SJCRH30 (cell line): ENCODE data around the genes ARHGEF1 and DEDD2.

DNA sequence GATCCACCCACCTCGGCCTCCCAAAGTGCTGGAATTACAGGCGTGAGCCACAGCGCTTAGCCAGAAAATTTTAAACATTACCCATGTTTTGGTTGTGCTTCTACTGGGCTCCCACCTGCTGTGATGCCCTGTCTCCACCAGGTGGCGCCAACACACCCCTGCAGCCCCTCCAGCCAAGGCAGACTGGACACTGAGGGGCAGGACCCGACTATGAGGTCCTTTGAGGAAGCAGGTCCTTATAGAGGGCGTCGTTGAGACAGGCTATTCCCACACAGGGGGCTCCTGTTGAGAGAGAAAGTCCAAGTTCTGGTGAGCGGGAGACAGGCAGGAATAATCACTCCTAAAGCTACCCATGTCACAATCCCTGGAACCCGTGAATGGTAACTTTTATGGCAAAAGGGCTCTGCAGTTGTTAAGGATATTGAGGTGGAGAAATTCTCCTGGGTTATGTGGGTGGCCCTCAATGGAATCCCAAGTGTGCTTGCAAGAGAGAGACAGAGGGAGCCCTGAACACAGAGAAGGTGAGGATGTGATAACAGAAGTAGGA is 6.5 kb downstream of the ERICH4 start:
- RAMPAGE, long total RNA, result no peak

GRCh38 chr19:41463260-41463995 is 20.5 kb downstream of the ERICH4 start:
- RAMPAGE, long total RNA, result no peak

GRCh38 chr19:41531417-41532190 is 44.4 kb upstream of the CEACAM21 start:
- RAMPAGE, long total RNA, result no peak

GRCh38 chr19:41534846-41535816 is 40.8 kb upstream of the CEACAM21 start:
- RAMPAGE, long total RNA, result no peak

DNA sequence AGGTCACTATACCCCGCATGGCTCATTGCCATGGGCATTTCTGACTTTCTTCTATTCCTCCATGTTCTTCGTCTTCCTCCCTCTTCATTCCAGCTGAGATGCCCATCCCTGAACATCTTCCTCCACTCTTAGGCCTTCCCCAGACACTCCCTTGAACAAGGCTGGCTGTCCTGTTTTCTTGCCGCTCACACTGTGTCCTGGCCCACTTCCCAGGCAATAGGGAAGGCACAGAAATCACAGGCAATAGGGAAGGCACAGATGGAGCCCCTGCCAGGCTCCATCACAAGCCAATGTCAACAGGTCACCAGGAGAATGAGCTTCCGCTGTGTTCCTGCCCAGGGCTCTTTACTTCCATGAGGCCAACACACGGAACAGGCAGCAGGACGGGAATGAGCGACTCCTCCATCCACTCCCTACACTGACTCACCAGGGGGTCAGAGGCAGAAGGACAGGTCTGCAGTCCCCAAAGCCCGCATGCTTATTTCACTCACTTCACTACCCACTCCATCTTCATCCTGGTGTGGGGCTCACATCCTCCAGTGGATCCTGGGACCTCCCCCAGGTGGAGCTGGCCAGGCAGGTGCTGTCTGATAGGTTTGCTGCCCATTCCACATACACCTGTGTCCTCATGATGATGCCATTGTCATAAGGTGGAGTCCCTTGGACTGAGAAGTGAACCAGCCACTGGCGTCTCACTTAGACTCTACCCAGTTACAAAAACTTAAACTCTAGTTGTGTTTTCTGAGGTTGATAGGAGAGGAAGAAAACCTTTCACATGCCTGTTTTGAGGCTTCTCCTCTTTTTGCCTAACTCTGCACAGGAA is 3.5 kb downstream of the CEACAM5 start:
- RAMPAGE, long total RNA, result no peak

DNA sequence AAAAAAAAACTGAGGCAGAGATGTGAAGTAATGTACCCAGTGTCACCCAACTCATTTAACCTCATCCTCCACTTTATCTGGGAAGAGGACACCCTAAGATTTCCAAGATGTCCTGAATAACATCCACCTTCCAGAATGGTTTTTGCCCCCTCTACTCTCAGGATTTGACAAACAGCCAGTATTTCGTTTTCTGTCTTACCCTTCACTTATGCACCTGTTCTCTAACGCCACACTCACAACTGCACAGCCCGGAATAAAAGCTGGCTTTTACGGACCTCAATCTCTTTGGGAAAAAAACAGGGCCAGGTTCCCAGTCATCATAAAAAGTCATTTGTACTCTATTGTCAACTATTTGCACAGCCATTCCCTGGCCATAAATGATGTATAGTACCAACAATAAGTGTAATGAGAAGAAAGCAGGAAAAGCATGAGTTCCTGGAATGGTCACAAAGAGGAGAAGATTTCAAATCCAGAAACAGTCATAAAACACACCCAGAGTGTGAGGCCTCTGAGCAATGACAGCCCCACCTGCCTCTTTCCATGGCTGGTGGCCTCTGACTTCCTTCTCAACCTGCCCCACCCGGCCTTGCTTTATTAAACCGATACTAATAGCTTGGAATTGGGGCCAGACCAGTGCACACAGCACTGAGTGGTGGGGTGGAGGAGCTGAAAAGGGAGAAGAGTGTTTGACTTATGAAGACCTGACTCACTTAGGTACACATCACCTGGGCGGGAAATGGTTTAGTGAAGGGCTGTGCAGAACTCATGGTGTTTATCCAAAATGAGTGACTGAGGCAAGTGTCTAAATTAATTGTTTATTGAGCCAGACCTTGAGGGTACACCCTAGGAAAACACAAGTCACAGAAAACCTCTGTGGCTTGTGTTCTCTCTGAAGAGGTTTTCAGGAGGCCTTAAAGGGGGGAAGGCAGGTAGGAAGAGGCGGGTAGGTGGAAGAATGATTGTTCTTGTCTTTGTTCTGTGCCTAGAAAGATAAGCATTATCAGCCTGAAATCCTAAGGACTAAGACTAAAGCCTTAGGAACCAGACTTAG is 20.8 kb upstream of the CEACAM6 start:
- RAMPAGE, long total RNA, result no peak

DNA sequence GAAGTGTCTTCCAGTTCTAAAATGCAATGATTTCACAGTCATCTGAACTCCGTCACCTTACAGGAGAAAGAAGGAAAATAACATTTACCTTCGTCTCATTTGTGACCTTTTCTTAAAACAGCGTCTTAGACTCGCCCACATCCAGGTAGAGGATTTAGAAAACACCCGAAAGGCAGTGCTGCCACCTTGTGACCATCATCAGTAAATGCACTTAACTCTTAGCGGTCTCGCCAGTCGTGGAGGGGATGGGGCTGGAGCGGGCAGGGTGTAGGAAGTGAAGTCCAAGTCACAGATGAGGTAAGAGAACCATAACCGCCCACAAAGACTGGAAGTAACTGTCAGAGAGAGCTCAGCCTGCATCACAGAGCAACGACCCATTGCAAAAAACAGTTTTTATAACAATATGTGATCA is 10.8 kb upstream of the CEACAM3 start:
- RAMPAGE, long total RNA, result no peak

GRCh38 chr19:41799158-41799940 is 3.0 kb downstream of the CEACAM3 start:
- RAMPAGE, long total RNA, result no peak

- RAMPAGE, long total RNA, result no peak
Observed at GRCh38 chr19:41882280-41883401, at the start of gene ARHGEF1. TSS of gene ARHGEF1 (plus strand) at chr19:41883184.

DNA sequence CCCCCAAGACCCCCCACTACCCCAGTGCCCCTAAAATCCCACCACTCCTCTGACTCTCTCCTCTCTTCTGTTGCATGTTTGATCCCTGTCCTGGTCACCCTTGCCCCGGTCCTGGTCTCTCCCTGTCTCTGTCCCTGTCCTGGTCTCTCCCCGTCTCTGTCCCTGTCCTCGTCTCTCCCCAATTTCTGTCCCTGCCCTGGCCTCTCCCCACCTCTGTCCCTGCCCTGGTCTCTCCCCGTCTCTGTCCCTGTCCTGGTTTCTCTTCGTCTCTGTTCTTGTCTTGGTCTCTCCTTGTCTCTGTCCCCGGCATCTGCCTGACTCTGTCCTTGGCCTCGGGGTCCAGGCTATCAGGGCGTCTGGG is 14.6 kb downstream of the ARHGEF1 start:
- RAMPAGE, long total RNA, result no peak

- RAMPAGE, long total RNA, result no peak
Observed at GRCh38 chr19:41907783-41908361, 20.4 kb downstream of the ERFL start.

DNA sequence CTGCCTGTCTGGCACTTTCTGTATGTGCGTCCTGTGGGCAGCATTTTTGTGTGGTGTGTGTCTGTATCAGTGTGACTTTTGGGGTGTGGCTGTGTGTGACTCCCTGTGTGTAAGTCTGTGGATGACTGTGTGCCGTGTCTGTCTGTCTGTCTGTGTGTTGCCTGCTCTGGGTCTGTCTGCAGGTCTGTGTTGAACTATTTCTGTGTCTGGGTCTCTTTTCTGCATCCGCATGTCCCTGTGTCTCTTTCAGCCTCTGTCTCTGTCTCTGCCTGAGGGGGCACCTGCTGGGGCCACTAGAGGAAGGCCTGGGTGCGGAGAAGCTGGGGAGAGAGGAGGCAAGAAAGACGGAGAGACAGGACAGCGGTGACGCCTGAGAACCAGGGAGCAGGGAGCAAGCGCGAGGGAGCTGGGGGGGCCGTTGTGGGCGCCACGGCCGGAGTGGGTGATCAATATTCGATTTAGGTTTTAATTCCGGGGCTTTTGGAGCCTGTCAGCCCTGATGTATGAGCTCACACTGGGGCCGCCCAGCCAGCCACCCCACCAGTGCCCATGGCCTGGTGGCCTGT is 8.5 kb upstream of the ERFL start:
- RAMPAGE, long total RNA, result no peak

- RAMPAGE, long total RNA, result no peak
Observed at GRCh38 chr19:41958193-41959001, 724 bp downstream of the RABAC1 start.

- RAMPAGE, long total RNA, result no peak
Observed at GRCh38 chr19:41967176-41967473, 8.0 kb upstream of the RABAC1 start.

DNA sequence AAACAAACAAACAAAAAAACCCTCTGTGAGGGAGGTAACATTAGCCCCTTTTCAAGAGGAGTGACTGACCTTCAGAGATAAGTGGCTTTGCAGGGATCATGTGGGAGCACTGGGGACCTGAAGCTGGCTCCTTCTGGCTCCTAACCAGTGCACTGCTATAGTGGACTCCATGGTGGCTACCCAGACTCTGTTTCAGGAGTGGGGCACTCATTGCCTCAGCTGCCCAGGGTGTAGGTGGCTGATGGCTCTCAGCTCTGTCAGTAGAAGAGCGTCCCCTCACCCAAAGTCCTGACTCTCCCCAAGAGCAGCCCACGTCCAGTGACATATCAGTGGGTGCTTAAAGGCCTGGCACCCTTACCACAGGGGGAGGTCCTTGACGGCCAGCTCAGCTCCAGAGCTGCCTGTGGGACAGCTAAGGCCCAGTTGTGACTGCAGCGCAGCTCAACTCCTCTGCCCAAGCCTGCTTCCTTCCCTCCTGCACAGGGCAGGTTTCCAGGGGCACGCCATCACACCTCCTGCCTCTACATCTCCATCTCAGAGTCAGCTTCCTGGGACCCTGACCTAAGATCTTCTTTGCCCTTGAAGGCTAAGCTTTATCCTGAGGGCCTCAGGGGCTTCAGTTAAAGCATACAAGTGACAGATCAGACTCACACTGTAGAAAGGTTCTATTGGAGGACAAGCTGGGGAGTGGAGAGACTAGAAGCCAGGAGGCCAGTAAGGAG is 32.4 kb downstream of the GRIK5 start:
- RAMPAGE, long total RNA, result no peak

DNA sequence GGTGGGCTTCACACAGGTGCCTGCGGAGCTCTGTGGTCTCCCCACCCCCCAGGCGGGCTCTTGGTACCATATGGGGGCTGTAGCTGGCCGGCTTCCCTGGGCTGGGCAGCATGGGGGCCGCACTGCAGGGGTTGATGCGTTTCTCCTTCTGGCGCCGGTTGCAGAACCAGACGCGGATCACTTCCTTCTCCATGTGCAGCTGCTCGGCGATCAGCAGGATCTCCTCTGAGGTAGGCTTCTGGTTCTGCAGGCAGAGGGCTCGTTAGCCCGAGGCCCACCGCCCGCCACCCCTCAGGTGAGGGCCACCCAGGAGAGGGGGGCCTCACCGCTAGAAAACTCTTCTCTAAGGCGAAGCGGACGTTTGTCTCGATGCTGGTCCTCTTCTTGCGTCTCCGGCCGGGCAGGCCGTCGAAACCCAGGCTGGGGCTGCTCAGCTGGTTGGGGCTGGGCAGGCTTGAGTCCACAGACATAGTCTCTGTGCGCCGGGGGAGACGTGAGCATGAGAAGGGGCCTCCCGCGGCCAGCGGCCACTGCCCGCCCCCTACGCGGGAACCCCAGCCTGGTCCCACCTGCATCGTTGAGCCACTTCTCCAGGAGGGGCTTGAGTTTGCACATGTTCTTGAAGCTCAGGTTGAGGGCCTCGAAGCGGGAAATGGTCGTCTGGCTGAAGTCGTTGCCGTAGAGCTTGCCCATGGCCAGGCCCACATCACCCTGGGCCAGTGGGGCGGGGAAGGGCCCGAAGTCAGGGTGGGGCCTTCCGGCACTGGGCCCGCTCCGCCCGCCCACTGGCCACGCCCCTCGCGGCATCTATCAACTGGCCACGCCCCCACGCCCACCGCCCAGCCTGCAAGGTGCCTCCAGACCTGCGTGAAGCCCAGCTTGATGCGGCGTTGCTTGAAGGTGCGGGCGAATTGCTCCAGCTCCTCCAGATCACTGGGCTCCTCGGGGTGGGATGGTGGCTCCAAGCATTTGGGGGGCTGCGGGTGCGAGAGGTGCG is 19.6 kb downstream of the ZNF574 start:
- RAMPAGE, long total RNA, result no peak

DNA sequence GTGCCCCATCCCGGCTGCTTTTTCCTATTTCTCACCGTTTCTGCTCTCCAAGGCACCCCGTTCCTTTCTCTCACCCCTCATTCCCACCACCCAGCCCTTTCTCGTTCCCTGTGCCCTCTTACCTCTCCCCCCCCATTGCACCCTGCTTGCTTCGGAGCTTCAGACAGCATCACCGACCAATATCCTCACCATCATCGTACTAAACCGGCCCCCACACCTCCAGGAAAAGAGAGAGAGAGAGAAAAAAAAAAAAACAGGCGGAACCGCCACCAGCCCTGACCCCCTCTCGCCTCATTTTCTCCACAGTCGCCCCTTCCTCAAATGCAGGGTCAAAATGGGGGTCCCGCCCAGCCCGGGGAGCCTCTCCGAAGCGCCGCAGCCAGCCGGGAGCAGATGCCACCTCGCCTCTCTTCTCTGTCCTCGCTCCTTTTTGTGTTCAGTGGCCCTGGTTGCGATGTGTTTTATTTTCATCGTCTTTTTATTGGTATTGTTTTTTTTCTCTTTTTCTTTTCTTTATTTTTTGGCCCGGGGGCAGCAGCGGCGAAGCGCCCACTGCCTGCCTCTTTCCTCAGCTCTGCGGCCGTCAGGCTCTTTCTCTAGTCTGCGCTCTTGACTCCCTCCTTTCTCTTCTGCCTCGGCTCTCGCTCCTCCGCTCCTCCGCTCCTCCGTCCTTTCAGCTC is 41.5 kb downstream of the DEDD2 start:
- RAMPAGE, long total RNA, result no peak

GRCh38 chr19:42179434-42179633 is 38.1 kb downstream of the DEDD2 start:
- RAMPAGE, long total RNA, result no peak

DNA sequence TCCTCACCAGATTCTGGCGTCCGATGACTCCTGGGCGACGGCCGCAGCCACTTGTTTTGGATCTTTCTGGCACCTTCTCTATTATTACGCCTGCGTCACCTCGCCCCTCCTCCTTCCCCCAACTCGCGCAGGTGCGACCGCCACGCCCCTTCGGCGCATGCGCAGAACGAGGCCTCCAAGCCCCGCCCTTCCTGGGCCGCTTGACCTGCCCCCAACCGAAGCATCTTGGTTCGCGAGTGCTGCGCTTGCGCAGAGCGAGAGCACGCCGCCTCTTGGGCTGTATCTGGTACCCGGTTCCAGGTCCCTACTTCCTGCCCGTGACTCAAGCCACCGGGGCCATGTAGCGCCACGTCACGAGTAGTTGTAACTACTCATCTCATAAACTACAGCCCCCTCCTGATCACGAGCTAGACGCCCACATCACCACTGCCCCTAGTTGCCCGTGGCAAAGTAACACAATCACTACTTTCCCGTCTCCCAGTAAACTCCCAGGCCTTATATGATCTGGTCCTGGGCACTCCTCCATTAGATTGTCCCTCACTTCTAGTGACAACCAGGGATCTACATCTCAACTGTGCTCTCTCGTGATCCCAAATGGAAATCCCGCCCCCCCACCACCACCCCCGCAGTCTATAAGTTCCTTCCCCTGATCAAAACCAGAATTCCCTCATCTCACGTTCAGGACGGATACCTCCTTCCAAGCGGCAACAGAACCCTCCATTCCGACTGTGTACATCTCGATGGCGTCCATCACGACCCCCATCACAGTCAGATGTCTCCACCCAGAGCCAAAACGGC is at the start of gene DEDD2:
DEDD2 (minus strand) TSS at position 53 of the 798 bp plus-strand sequence.
- RAMPAGE, long total RNA, result no peak

- RAMPAGE, long total RNA, result no peak
Observed at GRCh38 chr19:42225724-42226698, 5.9 kb downstream of the ZNF526 start.